SJCRH30 (cell line): ENCODE results near the genes OR4F17, PLPP2, C2CD4C, CDC34, BSG and AZU1.

- RAMPAGE, long total RNA, result no peak
Observed at GRCh38 chr19:106839-107263, at the start of gene OR4F17. TSS of gene OR4F17 (plus strand) at chr19:107104.

- RAMPAGE, long total RNA, result no peak
Observed at GRCh38 chr19:291055-292027, at the start of gene PLPP2. TSS of gene PLPP2 (minus strand) at chr19:291403.

- RAMPAGE, long total RNA, result no peak
Observed at GRCh38 chr19:327789-328383, 16.7 kb downstream of the MIER2 start.

GRCh38 chr19:408382-409853 is at the start of gene C2CD4C:
TSS of gene C2CD4C (minus strand) at chr19:409147.
- RAMPAGE, long total RNA, result no peak

GRCh38 chr19:425336-425737 is 16.4 kb upstream of the C2CD4C start:
- RAMPAGE, long total RNA, result no peak

DNA sequence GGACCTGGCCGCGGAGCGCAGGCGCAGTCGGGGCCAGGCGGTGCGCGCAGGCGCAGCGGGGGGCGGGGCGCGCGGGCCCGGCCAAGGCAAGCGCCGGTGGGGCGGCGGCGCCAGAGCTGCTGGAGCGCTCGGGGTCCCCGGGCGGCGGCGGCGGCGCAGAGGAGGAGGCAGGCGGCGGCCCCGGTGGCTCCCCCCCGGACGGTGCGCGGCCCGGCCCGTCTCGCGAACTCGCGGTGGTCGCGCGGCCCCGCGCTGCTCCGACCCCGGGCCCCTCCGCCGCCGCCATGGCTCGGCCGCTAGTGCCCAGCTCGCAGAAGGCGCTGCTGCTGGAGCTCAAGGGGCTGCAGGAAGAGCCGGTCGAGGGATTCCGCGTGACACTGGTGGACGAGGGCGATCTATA is at the start of gene CDC34:
TSS of gene CDC34 (plus strand) at position 113 of the 400 bp plus-strand sequence.
- RAMPAGE, long total RNA, result no peak

GRCh38 chr19:535572-536046 is 4.0 kb downstream of the CDC34 start:
- RAMPAGE, long total RNA, result no peak

- RAMPAGE, long total RNA, result no peak
Observed at GRCh38 chr19:540948-541774, 2.7 kb upstream of the GZMM start.

- RAMPAGE, long total RNA, result no peak
Observed at GRCh38 chr19:572052-572712, at the start of gene BSG. TSS of gene BSG (plus strand) at chr19:572596.

DNA sequence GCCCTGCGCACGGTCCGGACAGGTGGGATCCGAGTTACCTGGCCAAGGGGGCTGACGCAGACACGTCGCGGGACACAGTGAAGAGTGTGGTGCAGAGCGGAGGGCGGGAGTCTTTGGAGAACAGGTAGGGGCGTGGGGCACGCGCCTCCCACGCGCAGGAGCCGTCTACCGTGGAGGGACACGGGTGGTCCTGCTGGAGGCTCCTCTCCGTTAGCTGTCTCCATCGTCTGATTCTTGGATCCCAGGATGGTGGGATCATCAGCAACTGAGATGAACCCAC is 7.1 kb downstream of the FGF22 start:
- RAMPAGE, long total RNA, result no peak

GRCh38 chr19:680692-681797 is 4.9 kb downstream of the FSTL3 start:
- RAMPAGE, long total RNA, result no peak

DNA sequence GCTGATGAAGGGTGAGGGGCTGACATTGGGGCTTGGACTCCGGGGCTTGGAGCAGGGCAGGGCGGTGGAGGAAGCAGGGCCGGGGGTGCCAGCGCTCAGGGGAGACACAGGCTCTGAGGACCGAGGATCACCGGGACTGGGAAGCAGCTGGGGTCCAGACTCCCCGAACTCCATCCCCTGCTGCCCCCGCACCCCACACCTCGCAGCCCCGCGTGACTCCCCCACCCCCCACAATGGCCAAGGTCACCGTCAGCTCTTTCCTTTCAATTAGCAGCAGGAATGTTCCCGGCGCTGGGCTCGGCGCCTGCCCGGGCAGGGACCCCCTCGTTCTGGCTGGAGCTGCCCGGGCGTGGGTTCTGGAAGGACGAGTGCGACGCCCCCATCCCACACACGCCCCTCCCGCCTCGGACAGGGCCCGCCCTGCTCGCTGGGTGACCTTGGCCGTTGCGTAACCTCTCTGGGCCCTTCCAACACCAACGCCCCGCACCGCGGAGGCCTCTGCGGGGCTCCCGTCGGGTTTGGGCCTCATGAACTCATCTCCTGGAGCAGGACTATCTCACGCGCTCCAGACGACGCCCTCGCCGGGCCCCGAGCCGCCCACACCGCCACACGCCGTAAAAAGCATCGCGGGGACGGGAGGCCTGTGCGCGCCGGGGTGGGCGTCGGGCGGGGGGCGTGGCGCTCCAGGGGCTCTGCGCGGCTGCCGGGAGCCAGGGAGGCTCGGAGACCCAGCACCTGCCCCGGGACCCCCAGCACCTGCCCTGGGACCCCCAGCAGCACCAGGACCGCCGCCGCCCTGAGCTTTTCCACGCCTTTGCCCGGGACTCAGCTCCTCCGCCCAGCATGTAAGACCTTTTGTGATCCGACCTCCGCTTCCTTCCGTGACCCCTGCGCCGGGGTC is 10.3 kb downstream of the PALM start:
- RAMPAGE, long total RNA, result no peak

DNA sequence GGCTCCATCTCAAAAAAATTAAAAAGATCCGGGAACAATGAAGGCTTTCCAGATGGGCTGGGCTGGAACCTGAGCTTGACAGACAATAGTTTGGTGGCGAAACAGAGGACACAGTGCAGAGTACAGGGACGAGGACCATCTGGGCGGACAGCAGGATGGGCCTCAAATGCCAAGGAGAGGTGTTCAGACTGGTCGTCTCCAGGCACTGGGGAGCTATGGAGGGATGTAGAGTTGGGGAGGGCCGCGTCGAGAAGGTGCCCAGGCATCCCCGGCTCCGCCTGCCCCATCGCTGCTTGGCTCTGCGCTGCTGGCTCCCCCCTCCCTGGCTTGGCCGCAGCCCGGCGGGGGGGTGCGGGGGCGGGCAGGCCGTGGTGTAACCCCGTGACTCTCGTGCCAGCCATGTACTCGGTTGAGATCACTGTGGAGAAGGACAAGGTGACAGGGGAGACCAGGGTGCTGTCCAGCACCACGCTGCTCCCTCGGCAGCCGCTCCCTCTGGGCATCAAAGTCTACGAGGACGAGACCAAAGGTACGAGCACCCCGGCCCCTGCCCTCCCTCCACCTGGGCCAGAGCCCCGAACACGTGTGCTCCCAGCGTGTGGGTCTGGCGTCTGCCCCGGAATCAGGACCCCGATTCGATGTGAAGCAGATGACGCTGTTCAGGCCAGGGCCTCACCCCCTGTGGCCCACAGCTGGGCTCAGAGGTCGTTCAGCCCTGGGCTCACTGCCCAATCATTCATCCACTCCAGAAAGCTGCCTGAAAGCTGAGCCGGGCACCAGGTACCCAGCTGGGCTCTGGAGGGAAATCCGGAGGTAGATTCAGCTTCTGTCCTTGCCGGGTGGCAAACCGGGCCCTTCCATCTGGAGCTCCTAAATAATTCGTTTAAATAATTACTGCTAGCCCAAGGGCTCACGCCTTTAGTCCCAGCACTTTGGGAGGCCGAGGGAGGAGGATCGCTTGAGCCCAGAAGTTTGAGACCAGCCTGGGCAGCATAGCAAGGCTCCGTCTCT is 10.7 kb upstream of the MISP start:
- RAMPAGE, long total RNA, result no peak

DNA sequence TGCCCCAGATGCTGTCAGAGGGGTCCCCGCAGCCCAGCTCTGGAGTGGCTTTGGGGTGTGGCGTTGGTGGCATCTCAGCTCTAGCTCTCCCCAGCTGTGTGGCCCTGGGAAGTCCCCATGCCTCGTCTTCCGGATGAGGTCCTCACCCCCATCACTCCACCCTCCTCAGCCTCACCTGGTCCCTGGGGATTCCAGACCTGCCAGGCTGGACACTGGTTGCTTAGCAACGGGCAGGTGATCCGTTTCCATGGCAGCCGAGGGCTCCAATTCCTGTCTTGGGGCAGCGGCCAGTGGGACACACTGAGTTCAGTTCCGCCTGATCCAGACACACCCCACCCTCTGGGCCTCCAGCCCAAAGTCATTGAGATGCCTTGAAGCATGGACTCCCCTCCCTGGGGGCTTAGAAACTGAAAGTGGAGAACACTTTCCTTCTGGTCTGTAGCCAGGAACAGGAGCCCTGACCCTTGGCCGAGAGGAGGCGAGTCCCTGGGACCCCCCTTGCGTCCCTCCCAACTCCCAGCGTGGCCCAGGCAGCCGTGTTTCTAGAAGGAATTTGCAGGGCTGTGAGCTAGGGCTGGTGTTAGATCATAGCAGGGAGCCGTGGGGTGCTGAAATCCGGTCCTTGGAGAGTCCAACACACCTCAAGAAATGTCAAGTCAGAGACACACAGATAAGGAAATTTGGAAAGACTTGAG is 7.6 kb upstream of the MISP start:
- RAMPAGE, long total RNA, result no peak

DNA sequence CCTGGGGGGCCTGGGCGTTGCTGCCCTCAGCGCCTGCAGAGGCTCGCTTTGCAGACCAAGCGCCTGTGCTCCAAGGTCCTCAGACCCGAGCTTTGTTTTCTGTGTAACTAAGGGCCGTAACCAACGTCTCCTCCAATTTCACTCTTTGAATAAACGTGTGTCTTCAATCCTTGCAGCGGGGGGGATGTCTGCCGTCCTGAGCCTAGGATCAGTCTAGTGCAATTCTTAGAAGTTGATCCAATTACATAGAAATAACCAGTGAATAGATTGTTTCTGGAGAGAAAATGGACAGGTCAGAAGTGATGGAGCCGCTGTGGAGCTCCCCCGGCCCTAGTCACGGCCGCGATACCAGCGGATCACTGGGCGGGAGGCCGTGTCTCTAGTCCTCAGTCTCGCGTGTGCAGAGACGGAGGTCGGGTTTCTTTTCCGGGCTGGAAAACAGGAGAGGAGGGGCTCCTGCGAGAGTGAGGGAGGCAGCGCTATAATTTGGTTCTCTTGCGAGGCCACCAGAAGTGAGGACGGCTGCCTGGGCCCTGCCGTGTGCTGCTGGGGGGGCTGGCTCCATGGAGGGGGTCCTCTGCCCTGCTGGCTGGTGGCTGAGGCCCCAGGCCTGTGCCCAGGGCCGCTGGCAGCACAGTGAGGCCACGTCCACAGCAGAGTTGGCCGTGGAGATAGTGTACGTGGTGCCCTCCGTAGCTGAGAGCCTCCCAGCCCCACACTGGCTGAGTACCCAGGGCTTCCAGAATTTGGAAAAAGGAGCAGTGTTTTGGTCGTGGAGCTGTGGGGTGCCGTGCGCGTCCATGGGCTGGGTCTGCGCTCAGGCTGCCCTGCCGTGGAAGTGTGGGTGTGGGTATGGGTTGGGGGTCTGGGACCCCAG is 5.6 kb downstream of the PTBP1 start:
- RAMPAGE, long total RNA, result no peak

DNA sequence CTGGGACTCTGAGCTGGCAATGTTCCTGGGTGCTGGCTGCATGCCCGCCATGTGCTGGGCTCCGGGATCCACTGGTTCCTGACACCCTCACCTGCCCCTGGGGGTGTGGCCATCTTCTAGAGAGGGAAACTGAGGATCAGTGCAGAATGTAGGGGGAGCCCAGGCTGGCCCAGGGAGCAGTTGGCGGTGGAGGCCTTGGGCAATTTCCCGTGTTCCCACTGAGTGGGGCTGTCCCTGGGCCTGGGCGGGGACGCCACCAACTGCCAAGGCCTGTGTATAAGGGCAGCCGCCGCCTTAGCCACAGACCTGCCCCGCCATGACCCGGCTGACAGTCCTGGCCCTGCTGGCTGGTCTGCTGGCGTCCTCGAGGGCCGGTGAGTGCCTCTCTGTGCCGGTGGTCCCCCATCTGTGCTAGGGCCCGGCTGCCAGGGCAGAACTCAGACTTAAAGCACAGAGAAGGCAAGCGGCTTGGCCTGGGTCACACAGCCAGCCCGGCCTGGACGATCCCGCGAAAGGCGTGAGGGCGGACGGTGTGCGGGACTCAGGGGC is at the start of gene AZU1:
TSS of gene AZU1 (plus strand) at position 307 of the 549 bp plus-strand sequence.
- RAMPAGE, long total RNA, result no peak

- RAMPAGE, long total RNA, result no peak
Observed at GRCh38 chr19:862119-862848, 2.8 kb downstream of the CFD start.

DNA sequence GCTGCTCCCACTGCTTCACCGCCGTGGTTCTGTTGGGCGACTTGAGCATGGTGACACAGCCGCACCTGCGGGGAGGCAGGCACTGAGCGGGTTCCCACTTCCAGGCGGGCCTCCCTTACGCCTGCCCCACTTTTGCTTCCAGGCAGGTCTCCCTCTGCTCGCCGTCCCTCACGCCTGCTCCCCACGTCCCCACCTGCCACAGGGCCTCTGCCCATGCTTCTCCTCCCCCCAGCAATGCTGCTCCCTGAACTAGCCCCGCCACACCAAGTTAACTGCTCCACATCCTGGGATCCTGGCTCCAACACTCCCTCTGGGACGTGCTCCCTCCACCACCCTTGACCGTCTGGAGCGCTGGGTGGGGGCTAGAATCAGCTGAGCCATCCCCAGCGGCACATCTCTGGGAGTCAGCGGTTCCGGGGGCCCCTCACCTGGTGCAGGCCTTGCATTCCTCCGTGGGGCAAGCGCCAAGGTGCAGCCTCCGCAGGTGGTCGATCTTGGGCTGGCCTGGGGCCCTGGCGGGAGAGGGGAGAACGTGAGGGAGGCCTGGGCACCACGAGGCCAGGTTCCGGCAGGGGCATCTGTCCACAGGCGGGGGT is 9.1 kb downstream of the CFD start:
- RAMPAGE, long total RNA, result no peak

GRCh38 chr19:917543-918166 is 522 bp downstream of the KISS1R start:
- RAMPAGE, long total RNA, result no peak

- RAMPAGE, long total RNA, result no peak
Observed at GRCh38 chr19:944894-945267, 19.0 kb downstream of the ARID3A start.